Epithelial cell of prostate (primary cell): ENCODE results near the gene SAP30L.

- RRBS = no CpG with 5 or more reads among the region's 3 CpGs
Observed at GRCh38 chr5:151098629-151098811, 17.7 kb upstream of the TNIP1 start.

DNA sequence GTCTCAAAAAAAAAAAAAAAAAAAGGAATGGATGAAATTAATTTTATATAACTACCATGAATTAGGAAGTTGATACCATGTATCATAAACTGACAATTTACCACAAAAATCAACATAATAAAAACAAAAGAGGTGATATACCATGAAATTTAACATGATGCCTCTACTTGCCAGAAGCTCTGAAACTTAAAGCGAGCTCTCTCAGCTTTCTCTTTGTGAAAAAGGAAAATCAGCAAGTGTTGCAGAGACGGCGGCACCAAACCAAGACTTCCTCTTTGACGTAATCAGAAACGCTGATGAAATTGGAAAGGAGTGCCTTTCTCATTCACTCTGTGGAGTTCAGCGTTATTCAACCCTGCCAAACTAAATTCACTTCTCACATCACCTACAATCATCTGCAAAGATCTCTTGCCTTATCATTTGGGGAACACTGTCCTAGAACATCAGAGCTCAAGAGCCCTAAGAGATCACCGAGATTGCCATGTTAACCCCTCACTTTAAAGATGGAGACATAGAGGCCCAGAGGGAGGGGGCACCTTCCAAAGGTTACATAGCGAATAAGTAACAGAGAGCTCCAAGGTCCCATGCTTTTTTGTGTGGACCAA is 32.1 kb downstream of the ANXA6 start:
- RRBS = no CpG with 5 or more reads among the region's 8 CpGs

- RRBS = no CpG with 5 or more reads among the region's 3 CpGs
Observed at GRCh38 chr5:151221580-151221936, 2.3 kb downstream of the CCDC69 start.

GRCh38 chr5:151234387-151235380 is 10.8 kb upstream of the CCDC69 start:
- RRBS = 7% methylated on average over 6 of the region's 19 CpGs

- RRBS = no CpG with 5 or more reads among the region's 1 CpG
Observed at GRCh38 chr5:151434409-151434848, 13.0 kb upstream of the SLC36A1 start.

DNA sequence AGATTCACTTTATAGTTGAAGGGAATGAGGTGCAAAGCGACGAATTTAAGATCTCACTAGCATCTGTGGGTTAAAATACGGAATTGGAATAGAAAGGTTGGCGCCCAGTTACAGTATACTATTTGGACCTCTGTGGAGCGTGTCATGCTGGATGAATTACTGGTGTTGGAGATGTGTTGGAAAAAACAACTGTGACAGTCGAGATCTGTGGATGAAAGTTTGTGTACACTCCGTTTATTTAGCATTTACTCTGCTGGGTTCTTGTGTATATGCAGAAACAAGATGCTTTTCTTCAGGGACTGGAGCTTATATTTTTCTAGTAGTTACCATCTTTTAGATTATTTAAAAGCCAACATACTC is 1.4 kb downstream of the G3BP1 start:
- RRBS = no CpG with 5 or more reads among the region's 7 CpGs

- RRBS = no CpG with 5 or more reads among the region's 3 CpGs
Observed at GRCh38 chr5:151773944-151774305, 2.2 kb downstream of the G3BP1 start.

DNA sequence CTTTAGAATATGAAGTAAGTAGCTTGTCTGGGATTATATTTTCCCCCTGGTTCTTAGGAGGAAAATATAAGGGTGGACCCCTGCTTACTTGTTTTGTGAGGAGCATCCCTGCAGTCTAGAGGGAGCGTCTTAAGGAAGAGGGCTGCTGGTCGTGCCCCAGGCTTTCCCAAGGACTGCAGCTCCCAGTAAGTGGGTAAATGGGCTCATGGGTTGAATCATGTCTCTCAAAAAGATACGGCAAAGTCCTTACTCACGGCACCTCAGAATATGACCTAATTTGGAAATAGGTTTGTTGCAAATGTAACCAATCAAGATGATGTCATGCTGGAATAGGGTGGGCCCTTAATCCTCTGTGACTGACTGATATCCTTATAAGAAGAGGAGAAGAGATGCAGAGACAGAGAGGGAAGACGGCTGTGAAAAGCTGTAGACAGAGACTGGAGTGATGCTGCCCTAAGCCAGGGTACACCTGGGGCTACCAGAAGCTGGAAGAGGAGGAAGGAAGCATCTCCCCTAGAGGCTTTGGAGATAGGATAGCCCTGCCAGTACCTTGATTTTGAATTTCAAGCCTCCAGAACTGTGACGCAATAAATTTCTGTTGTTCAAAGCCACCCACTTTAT is 14.9 kb downstream of the GALNT10 start:
- RRBS = no CpG with 5 or more reads among the region's 6 CpGs

- RRBS = no CpG with 5 or more reads among the region's 14 CpGs
Observed at GRCh38 chr5:154238798-154239592, 48.5 kb downstream of the GALNT10 start.

DNA sequence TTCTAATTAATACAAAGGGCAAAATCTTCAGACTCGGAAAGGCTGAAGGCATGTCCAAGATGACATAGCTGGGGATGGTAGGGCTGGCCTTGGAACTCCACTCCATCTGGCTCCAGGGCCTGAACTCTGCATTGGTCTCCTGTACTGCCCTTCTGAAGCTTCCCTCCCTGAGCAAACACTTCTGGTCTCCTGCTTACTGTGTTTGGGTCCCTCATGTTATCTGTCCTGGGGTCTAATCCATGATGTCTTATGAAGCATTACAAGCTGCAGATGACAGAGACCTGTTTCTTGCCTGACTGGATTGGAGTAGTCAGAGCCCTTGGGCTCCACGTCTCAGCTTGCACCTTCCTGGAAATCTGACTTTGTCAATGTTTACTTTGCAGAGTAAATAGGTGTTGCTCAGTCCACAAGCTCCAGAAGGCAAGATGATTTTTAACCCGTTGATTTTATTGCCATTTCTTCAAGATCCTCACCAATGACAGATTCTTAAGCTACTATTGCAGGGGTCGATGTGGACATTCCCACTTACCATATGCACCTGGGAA is 106.2 kb downstream of the GALNT10 start:
- RRBS = no CpG with 5 or more reads among the region's 4 CpGs

DNA sequence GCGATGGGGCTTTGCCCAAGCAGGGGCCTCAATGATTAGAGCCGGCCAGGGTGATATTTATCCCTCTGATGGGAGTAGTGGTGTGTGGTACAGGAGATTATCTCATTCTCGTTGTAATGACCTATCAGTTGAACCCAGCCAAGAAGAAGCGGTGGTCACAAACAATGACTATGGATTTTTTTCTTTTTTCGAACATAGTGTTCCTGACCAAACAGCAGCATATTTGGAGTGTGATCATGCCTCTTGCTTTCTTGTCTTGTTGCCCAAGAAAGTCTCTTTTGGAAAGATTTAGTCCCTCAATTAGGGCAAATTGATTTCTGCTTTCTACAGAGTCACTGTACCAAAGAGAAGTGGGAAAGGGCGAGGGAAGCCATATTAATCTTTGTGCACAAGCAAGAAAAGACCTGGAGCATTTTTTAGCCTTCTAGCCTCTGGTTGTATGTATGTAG is 71.9 kb upstream of the SAP30L start:
- RRBS = no CpG with 5 or more reads among the region's 6 CpGs

GRCh38 chr5:154417168-154418206 is 28.3 kb upstream of the SAP30L start:
- RRBS = no CpG with 5 or more reads among the region's 8 CpGs

DNA sequence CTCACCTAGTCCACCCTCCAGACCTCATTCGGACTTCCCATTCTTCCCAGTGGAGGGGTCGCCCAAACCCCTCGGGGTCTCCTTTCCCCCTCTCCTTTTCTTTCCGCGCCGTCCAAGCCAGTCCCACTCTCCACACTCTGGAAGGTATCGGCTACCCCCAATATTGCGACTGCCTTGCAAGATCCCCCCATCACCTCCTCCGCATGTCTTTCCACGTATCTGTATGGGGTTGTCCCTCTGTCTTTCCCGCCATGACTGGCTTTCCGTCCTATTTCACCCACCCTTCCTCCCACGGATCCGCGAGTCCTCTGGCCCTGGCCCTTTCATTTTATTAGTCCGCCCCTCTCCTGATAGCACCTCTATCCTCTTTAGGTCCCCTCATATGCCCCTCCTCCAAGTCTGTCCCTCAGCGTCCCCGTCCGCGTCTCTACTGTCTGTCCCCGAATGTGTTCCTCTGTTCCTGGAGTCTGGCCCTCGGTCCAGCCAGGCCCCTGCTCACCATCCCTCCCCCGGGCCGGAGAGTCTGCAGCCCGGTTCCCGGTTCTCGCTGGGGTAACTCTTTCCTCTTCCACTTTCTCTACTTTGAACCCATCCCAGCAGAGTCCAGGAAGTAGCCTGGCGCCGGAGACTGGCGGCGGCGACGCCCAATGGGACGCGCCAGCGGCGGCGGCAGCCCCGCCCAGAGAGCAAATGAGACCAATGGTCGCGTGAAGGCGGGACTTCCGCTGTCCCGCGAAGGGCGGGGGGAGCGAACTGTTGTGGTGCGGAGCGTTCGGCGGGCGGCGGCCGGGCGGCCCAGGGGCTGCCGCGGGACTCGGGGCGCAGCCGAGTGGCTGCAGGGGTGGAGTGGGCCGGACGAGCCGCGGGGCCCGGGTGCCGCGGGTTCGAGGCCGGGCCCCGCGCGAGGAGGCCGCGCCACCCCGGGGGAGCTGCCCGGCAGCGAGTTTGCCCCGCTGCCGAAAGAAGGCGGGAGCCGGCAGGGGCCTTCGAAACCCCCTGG is at the start of gene SAP30L:
SAP30L (plus strand) TSS at position 759 of the 1,000 bp plus-strand sequence.
- RRBS = under 1% methylated on average over 18 of the region's 82 CpGs

- RRBS = no CpG with 5 or more reads among the region's 3 CpGs
Observed at GRCh38 chr5:154453247-154453730, 7.5 kb downstream of the SAP30L start.

DNA sequence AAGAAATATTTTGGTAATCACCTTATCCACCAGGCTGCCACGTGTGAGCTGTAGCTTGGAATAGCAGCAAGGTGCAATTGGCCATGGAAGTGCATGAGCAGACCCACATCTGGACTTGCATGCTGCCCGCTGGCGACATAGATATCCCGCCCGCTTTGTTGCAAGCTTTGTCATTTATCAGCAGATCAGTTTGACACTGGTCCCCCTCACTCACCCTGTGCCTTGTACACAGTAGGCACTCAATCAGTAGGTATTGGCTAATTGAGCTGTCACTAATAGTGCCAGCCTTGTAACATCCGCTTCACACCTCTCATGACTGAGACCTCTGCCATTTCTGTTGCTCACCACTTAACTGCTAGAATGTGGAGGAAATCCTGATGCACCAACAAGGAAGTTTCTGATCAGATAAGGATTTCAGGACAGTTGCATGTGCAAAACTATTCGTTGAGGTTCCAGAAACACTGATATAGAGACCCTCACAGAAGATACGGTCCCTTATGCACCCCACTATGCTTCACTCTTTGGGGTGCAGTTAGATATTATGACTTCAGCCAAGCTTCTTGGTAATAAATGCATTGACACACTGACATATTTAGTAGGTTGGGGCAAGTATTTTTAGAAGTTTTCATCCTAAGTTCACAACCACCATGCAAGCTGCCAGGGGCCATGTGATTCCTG is 10.7 kb downstream of the SAP30L start:
- RRBS = no CpG with 5 or more reads among the region's 8 CpGs

DNA sequence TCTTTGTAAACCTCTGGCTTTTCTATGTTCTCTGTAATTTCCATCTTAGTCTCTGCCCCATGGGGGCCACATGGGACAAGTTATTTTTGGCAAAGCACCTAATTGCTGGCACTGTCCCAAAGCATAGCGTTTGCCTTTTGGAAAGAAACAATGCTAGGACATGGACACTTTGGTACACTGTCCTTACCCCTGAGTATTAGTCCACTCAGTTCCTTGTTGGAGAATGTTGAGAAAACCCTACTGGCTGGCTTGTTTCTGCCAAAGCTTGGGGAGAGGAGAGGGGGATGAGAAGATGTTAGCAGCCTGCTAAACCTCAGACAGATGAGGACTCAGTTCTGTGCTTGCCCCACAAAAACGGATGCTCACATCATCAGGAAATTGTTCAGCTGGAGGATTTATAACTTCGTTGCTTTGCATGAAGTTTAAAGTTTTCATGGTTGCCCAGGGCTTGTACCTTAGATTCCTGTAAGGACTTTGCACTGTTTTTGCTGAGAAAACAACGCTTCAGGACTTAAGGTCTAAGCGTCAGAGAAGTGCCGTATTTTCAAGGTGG is 13.7 kb downstream of the SAP30L start:
- RRBS = no CpG with 5 or more reads among the region's 6 CpGs

DNA sequence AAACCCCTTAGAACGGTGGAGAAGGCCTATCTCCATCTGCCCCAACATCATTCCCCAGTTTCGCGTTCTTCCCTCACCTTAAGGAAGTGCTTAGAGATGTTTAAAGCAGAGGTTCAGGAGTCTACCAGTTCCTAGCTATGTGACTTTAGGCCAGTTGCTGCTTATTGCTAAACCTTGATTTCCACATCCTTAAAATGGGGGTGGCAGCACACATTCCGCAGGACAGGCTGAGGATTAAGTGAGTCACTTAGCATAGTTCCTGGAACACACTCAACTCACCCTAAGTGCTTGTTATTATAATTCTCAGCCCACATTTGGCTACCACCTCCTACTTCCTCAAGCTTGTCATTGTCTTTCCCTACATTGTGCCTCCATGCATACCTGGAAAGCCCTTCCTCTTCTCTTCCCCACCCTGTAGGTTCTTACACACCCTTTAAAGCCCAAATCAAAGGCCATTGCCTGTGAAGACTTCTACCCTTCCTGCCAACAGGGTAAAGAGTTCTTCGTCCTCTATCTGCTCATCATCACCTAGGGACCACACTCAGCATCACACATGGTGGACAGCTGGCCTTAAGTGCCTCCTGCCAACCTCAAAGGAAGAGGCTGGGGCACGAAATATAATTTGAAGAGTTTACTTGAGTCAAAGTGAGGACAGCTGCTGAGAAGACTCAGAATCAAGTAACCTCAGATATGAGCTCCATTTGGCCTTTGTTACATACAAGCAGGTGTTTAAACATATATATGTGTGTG is 62.9 kb upstream of the LARP1 start:
- RRBS = no CpG with 5 or more reads among the region's 6 CpGs

GRCh38 chr5:154769106-154770083 is 14.2 kb downstream of the LARP1 start:
- RRBS = no CpG with 5 or more reads among the region's 6 CpGs

DNA sequence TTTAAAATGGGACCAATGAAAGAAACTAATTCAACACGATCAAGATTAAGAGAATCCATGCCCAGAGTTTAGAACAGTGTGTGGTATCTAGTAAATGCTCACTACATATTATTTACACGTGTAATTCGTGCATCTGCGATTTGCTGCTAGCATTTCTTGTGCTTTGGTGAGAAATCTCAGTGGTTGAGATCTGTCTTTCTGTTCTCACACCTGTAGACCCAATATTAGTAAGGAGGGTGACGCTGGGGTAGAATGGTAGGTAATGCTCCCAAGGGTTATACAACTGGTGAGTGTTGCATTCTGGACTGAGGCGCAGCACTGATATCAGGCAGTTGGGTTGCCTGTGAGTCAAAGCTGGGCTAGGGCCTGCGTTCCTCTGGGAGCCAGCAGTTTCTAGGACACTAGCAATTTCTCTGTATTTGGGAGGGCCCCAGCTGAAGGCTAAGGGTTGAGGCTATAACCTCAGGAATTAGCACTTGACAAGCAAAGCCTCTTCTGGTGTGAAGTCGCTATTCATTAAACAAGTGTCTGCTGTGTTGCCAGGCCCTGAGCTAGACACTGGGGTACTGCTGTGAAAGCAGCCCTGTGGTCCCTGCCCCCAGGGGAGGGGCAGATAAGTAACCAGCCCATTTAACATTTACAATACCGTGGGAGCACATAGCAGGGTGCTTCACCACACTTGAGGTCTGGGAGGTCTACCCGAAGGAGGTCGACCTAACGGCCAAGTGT is 28.7 kb downstream of the LARP1 start:
- RRBS = no CpG with 5 or more reads among the region's 12 CpGs

GRCh38 chr5:154787967-154788761 is 33.0 kb downstream of the LARP1 start:
- RRBS = 60% methylated on average over 1 of the region's 6 CpGs